Heart (tissue), 3 donors: ENCODE data around the genes RPS5 and ZNF446.

- RAMPAGE, long total RNA, 2 experiments = start-site peak on the plus strand in 1 of 2 experiments, at chr19:57819711-57819733 at its widest, 295 reads per replicate
Measured at GRCh38 chr19:57819447-57820480, 5.1 kb upstream of the ZNF552 start.

GRCh38 chr19:57850537-57851108, 964 bp downstream of the ZNF587 start:
- RAMPAGE, long total RNA, 2 experiments = no peak in any of the 2 experiments

DNA sequence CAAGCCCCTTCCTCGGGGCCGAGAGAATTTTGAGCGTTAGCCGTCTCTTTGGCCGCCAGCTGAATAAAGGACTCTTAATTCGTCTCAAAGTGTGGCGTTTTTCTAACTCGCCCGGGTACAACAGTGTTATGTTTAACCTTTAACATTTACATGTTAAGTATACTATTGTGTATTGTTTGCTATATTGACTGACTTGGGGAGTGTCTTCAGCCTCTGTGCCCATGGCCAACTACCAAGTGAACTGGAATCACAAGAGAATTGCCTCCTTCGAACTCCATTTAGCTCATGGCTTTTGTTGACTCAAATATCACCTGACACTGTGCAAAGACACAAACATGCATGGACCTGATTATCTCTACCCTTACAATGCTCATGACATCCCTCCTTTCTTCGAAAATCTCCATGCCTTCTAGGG, 800 bp downstream of the ZNF814 start:
- RAMPAGE, long total RNA, 2 experiments = no peak in any of the 2 experiments

- RAMPAGE, long total RNA, 2 experiments = start-site peak on the minus strand in 2 of 2 experiments, at chr19:58055320-58055368 at its widest, 23 to 62 reads per replicate
Measured at GRCh38 chr19:58054576-58055583, 4.2 kb upstream of the ZNF135 start.

GRCh38 chr19:58060452-58060862, 1.4 kb downstream of the ZNF135 start:
- RAMPAGE, long total RNA, 2 experiments = no peak in any of the 2 experiments

- RAMPAGE, long total RNA, 2 experiments = no peak in any of the 2 experiments
Measured at GRCh38 chr19:58181959-58182373, 895 bp upstream of the ZNF274 start.

- RAMPAGE, long total RNA, 2 experiments = no peak in any of the 2 experiments
Measured at GRCh38 chr19:58305036-58305308, 205 bp upstream of the ERVK3-1 start.

GRCh38 chr19:58386245-58387386, at the start of gene RPS5:
Gene RPS5 (plus strand): TSS chr19:58387269.
- RAMPAGE, long total RNA, 2 experiments = start-site peak on the plus strand in 2 of 2 experiments, at chr19:58387265-58387277 at its widest, 774 to 4,048 reads per replicate

DNA sequence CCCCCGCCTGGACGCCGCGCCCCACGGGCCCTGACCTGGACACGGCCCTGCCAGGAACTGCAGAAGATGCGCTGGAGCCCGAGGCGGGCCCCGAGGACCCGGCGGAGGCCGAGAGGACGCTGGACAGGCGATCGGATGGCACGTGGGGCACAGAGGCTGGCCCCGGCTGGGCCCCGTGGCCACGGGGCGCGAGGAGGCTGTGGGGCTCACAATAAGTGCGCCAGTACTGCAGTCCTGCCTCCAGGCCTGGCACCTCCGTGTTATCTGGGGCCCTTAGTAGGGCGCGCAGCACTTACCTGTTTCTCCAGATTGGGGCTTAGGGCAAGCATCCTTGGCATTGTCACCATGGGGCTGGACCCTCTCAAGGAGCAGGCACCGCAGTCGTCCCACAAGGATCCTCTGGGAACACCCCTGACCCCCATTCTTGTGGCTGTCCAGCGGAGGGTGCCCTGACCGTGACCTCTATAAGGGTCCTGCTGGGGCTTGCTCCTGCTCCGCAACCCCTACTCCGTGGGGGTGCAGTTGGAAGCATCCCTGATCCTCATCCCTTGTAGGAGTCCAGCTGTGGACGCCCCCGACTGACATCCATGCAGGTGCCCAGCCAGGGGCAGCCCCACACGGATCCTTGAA, 1.5 kb downstream of the RNF225 start:
- RAMPAGE, long total RNA, 2 experiments = no peak in any of the 2 experiments

DNA sequence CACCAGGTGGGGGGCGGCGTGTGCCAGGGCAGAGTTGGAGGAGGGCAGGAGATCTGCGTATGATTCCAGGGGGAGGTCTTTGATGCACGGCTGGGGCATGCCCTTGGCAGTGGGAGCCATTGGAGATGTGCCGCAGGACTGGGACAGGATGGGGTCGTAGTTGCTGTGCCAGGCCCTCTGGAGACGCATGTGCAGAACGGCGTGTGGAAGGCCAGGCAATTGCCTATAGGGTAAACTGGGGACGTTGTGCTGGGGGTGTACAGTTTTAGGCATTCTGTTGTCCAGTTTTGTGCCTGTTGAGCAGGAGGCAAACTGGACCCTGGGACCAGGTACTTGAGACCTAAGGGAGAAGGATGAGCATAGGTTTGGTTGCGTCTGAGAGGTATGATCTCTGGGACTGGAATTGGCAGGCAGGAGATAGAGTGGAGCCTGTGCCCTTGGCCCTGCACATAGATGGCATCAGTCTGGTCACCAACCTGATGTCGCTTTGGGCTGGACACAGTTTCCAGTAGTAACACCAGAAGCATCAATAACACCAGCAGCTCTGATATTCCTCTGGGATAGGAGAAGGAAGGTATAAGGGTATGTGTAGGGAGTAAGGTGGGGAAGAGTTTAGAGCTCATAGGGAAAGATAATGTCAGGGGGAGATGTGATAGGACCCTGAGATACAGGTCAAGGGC, 892 bp downstream of the ZNF584 start:
- RAMPAGE, long total RNA, 2 experiments = no peak in any of the 2 experiments

DNA sequence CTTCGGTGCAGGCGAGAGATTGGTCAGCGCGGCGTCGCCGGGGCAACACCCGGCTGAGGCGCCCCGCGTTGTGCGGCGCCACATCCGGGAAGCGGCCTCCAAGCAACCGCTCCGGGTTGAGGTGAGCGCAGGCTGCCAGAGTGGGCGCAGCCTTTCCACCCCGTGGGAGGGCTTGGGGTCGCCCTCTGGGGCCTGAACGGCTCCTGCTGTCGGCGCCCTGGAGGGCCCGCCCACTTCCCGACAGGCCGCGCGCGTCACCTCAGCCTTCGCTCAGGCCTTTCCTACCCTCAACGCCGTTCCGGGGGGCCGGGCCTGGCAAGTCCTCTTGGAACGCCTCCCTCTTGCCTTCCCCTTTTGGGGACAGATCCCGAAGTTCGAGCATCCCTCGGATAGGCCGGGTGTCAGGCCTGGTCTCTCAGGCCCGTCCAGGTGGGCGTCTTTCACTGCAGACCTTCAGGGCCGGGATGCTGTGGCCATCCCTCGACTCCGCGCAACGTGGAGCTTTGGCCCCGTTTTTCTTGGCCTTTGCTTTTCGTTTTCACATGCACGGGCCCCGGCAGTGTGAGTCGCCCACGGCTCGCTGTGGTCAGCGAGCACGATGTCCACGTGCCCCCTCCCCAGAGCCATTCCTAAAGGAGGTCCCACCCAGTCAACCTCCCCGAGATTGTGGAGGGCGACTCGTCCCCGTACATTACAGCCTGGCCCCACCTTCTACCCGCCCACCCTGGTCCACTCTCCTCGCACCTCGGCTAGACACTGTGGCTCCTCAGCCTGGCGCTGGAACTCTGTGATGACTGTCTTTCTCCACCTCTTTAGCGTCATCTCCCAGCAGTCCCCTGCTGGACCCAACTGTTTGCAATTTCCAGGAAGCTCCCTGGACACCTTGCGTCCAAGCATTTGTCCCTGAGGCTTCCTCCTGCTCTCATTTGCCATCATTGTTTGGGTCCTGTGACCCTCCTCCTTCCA, at the start of gene ZNF446:
Gene ZNF446 (plus strand): TSS at position 277 of the 966 bp plus-strand sequence.
- RAMPAGE, long total RNA, 2 experiments = no peak in any of the 2 experiments

- RAMPAGE, long total RNA, 2 experiments = no peak in any of the 2 experiments
Measured at GRCh38 chr19:58516959-58517338, 2.7 kb downstream of the ZBTB45 start.

DNA sequence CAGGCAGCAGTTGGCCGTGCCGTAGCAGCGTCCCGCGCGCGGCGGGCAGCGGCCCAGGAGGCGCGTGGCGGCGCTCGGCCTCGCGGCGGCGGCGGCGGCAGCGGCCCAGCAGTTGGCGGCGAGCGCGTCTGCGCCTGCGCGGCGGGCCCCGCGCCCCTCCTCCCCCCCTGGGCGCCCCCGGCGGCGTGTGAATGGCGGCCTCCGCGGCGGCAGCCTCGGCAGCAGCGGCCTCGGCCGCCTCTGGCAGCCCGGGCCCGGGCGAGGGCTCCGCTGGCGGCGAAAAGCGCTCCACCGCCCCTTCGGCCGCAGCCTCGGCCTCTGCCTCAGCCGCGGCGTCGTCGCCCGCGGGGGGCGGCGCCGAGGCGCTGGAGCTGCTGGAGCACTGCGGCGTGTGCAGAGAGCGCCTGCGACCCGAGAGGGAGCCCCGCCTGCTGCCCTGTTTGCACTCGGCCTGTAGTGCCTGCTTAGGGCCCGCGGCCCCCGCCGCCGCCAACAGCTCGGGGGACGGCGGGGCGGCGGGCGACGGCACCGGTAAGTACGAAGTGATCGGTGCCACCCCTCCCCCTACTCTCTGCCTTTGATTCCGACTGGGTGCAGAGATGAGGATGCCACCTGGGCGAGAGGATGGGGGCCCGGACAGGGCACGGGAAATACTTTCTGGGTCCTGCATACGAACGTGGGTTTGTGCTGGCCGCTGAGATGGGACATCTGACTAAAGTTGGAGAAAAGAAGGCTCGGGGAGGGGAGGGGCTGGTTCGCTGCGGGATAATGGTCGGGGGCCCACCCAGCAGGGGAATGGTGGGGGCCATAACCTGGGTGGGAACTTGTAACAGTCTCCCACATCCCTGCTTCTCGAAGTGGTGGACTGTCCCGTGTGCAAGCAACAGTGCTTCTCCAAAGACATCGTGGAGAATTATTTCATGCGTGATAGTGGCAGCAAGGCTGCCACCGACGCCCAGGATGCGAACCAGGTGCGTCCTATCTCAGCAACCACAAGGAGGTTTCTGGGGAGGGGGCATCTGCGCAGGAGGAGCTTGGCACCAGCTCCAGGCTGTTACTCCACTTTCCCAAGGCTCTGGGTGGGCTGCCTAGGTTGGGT, 1.1 kb downstream of the TRIM28 start:
- RAMPAGE, long total RNA, 2 experiments = no peak in any of the 2 experiments

- RAMPAGE, long total RNA, 2 experiments = no peak in any of the 2 experiments
Measured at GRCh38 chr19:58561571-58561818, 3.1 kb upstream of the UBE2M start.

- RAMPAGE, long total RNA, 2 experiments = no peak in any of the 2 experiments
Measured at GRCh38 chr19:58561819-58562242, 3.4 kb upstream of the UBE2M start.

DNA sequence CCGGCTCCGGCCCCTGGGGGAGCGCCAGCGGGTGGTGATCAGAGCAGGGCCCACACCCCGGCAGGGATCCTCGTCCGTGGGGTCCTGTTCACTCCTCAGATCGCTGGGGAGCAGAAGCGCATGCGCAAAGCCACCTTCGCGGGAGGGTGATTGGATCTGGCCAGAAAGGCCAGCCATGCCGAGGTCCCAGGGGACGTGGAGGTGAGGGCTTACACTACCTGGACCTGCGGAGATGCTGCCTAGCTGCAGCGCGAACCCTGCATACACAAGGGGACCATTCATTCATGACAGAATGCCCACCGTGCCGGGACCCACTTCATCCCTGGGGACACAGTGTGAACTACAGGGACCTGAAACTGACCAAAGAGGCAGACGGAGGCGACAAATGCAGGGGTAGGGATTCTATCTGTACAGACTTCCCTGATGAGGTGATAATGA, 4.9 kb upstream of the UBE2M start:
- RAMPAGE, long total RNA, 2 experiments = no peak in any of the 2 experiments